ENCODE measurements around a stretch of chr9.

DNA sequence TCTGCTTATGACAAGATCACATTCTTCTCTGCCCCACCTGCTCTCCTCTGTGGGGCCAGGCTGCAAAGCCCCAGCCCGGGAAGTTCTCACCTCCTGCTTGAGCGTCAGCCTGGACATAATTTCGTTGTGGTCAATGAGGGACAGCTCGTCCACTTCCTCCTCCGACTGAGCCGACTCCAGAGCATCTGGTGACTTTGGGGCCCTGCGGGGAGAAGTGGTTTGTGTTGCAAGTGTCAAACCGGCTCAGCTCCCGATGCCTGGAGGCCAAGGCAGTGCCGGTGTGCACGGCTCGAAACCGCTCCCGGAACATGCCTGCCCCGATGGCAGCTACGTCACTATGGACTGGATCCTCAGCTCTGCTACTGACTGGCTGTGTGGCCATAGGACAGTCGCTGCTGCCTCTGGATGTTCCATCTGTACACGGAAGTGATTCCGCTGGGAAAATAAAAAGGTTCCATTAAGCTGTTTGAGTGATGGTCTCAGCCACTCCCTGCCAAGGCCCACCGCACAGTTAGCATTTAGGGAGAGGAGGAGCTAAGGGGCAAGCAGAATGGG lies 52.9 kb downstream of the PRRT1B start:
- PRO-cap = bidirectional peak, plus-strand start at position 241 of the sequence, minus-strand start at position 187 of the sequence
- RAMPAGE, long total RNA, 3 experiments = no peak in any of the 3 experiments

GRCh38 chr9:131621385-131622320 lies 76.3 kb downstream of the PRRT1B start:
- PRO-cap = no peak
- RAMPAGE, long total RNA, 3 experiments = no peak in any of the 3 experiments

- PRO-cap = no peak
- RAMPAGE, long total RNA, 3 experiments = no peak in any of the 3 experiments
Measured at GRCh38 chr9:131625409-131626591, 80.5 kb downstream of the PRRT1B start.

- PRO-cap = no peak
- RAMPAGE, long total RNA, 3 experiments = no peak in any of the 3 experiments
Measured at GRCh38 chr9:131681466-131682232, 58.2 kb downstream of the RAPGEF1 start.

GRCh38 chr9:131692262-131692913 lies 47.5 kb downstream of the RAPGEF1 start:
- PRO-cap = no peak
- RAMPAGE, long total RNA, 3 experiments = no peak in any of the 3 experiments

- PRO-cap = no peak
- RAMPAGE, long total RNA, 3 experiments = no peak in any of the 3 experiments
Measured at GRCh38 chr9:131721019-131721703, 18.7 kb downstream of the RAPGEF1 start.

DNA sequence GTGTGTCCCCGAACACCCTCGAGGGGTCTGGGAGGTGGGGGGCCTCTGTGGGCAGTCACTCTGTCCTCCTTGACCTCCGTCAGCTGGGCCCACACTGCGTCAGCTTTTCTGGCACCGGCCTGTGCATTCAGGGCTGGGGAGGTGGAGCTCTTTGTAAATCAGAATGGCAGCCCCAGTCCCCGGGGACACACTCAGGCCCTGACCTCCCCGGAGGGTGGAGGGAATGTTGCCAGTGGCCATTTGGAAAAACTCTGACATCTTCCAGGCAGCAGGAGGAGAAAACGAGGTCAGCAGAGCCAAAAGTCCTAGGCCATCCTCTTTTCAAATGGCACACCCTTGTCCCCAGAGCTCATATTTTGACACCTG lies 83.3 kb downstream of the NTNG2 start:
- PRO-cap = unidirectional peak, minus-strand start at position 96 of the sequence
- RAMPAGE, long total RNA, 3 experiments = no peak in any of the 3 experiments

DNA sequence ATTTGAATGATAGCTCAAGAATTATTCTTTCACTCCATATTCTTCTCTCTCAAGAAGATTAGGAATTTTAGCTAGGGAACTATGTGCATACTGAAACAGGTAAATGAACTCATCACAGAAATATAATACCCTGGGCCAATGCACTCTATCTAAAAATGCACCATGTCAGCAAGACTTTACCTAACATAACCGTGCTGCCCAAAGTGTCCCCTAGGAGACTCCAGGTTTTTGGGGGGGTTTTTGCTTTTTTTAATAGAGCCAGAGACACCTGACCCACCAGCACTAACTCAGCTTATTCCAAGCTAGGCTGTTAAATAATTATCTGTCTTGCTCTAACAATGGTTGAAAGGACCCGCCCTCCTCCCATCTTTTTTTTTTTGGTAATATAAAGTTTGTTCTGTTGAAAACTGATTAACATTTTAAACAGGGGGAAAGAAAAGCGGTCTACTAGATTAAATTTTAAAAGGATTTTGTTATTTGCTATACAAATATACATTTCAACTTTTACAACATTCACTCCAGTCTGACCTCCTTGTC lies 91.3 kb downstream of the SETX start:
- PRO-cap = no peak
- RAMPAGE, long total RNA, 3 experiments = no peak in any of the 3 experiments

DNA sequence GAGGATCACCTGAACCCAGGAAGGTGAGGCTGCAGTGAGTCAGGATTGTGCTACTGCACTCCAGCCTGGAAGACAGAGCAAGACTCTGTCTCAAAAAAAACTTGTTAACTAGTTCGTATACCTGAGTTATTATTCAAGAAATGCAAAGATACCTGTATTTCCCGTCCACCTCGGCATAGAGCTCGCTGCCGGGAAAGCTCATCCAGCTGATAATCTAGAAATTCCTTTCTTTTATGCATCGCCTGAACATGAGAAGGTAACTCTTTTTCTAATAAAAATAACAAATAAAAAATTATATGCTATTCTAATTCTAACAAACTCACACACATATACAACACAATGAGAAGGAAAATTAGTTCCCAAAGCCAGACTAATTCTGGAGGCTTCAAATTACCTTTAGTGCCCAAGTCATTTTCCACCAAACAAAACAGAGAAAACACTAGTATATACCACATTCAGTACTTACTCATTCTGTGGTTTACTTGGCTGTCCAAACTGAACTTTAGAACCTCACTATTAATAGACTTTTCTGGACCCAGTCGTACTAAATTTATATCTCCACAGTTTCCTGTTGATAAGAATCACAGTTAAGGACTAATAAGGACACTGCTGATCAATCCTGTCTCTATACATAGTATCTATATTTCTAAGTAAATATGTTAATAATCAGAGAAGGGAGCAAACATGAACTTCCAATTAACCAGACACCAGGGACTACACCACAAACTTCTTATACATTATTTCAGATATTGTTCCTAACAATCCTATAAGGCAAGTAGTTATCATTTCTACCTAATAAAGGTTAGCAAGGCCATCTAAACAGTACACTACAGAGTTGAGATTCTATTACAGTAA lies 66.5 kb downstream of the SETX start:
- PRO-cap = no peak
- RAMPAGE, long total RNA, 3 experiments = no peak in any of the 3 experiments

DNA sequence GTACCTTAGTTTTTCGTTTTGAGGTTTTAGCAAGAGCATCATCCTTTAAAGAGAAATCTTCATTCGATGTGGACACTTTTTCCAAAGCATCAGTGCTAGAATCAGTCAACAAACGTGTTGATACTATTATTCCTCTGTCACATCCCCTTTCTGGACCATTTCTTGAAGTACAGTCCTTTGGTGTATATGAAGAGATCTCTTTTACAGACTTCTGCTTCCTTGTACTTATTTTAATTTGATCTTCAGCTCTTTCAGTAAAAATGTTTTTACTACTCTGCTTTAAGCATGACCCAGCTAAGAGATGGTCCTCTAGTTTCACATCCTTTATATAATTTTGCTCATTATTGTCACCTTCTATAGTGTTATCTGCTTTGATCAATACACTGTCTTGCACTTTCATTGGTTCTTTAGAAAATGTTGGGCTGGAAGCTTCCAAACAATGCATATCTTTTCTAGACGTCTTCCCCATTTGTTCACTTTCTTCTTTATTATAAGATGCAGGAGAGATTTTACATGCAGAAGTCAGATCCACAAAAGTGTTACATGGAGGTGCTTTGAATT lies 25.5 kb downstream of the SETX start:
- PRO-cap = no peak
- RAMPAGE, long total RNA, 3 experiments = no peak in any of the 3 experiments

- PRO-cap = no peak
- RAMPAGE, long total RNA, 3 experiments = no peak in any of the 3 experiments
Measured at GRCh38 chr9:132345993-132346537, 8.7 kb downstream of the SETX start.

DNA sequence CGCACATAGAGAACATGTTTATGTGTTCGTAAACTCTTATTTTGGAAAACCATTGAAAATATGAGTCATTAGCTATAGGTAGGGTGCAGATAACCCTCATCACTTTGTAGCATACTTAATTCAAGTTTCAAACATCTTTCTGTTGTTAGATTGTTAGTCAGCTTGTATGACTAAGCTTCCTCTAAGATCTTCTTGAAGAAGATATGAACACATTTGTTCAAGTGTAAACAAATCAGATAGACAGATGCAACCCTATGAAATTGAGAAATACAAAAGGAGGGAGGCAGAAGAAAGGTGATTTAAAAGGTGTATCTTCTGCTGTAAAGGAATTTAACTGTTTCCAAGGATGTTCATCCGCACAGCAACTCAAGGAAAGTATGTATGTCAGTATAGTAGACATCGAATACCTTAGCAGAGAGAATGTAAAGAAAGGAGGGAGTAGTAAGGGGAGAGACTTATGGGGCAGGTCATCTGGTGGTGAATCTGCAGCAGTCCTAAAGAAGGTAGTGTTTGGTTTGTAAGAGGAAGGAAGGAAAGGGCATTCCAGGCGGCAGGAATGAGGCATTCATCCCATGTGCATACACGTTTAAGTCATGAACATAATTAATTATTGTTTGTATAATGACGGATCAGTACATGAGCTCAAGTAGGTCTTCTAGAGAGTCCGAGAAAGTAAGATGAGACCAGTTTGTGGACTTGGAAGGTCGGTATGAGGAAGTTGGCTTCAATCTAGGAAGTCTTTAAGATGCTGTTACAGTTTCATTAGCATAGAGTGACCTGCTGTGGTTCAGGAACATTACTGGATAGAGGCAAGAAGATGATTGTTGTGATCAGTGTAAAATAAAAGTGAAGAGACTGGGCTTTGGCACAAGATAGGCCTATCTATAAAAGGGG lies 1.9 kb downstream of the GTF3C4 start:
- PRO-cap = no peak
- RAMPAGE, long total RNA, 3 experiments = no peak in any of the 3 experiments

GRCh38 chr9:132688672-132689489 lies 18.6 kb downstream of the GTF3C4 start:
- PRO-cap = no peak
- RAMPAGE, long total RNA, 3 experiments = no peak in any of the 3 experiments

DNA sequence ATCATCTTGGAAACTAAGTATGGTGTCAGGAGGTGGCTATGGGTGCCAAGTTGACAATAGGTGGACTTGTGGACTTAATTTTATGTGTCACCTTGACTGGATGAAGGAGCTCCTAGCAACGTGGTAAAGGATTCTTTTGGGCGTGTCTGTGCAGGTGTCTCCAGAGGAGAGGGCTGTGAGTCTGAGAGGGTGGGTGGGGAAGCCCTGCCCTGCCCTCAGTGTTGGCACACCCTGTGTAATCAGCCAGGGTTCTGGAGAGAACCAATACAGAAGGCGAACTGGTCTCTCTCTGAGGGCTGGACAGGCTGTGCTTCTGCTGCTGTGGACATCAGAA lies 60.9 kb downstream of the GTF3C4 start:
- PRO-cap = no peak
- RAMPAGE, long total RNA, 3 experiments = no peak in any of the 3 experiments

GRCh38 chr9:132744676-132745717 lies 74.7 kb downstream of the GTF3C4 start:
- PRO-cap = no peak
- RAMPAGE, long total RNA, 3 experiments = no peak in any of the 3 experiments

DNA sequence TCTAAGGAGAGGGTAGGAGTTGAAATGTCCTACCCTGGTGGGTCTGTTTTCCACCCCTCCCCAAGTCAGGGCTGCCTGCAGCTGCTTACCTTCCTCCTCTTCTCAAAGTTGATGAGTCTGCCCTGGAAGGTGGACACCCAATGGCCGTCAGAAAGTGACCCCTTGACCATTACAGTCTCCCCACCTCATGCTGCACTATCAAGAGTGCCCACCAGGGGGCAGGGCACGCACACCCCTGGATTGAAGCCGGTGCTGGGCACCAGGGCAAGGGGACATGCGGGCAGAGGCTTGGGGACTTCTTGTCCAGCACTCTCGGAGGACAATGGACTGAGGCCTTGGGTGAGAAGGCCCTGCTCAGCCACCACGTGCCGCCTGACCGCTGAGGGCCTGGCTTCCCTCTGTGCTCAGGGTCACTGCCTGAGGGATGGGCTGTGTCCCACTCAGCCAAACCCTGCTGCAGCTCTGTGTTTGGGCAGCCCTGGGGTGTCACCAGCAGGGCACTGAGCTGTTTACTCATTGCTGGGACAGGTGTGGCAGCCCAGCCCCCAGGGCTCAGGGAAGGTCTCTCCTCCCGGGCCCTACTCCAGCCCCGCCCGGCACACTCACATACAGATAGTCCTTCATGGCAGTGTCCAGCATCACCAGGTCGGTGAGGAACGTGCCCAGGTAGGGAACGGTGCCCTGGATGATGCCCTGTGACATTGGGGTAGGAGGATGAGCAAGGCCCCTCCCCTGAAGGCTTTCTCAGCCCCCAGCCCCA lies 17.7 kb downstream of the RALGDS start:
- PRO-cap = no peak
- RAMPAGE, long total RNA, 3 experiments = no peak in any of the 3 experiments

DNA sequence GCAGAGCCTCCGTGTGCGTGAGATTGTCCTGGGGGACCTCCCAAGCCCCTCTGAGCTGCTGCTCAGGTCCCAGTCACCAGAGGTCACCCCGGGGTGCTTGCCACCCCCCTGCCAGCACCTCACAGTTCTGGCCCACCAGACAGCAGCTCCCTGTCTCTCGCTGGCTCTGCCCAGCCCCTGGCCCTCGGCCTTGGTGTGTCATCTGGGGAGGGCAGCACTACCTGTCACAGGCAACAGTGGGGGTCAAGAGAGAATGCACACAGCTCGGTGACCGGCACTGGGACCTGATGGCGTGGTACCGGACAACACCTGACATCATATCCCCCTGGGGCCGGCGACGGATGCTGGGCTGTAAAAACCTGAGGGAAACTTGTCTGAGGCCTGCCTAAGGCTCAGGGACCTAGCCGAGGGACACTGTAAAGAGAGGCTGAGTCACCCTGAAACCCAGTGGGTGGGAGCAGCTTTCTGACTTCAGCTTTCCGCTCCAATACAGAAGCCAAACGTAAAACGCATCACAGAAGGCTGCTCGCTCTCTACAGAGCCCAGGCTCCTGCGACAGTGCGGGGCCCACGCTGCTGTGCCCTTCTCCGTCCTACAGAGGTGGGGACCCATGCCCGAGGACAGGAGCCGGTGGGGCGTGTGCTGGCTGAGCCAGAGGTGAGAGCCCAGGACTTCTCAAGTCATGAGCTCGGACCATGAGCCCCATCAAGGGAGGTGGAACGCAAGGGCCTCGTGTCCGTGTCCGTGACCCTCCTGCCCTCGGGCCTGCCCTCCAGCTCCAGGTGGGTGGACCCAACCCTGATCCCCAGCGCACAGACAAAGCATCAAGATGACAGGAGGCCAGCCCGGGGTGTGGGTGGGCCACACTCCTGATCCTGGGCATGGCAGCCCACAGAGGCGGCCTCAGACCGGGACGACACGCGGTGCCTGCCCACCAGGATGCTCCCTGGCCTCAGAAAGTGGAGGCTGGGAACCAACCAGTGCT lies 5.3 kb downstream of the RALGDS start:
- PRO-cap = unidirectional peak, minus-strand start at position 416 of the sequence
- RAMPAGE, long total RNA, 3 experiments = no peak in any of the 3 experiments

- PRO-cap = no peak
- RAMPAGE, long total RNA, 3 experiments = no peak in any of the 3 experiments
Measured at GRCh38 chr9:133119559-133119704, 1.6 kb downstream of the RALGDS start.

- PRO-cap = unidirectional peak, plus-strand start at chr9:133119728; bidirectional peak, plus-strand start at chr9:133119937, minus-strand start at chr9:133119834
- RAMPAGE, long total RNA, 3 experiments = no peak in any of the 3 experiments
Measured at GRCh38 chr9:133119705-133119869, 1.5 kb downstream of the RALGDS start.

DNA sequence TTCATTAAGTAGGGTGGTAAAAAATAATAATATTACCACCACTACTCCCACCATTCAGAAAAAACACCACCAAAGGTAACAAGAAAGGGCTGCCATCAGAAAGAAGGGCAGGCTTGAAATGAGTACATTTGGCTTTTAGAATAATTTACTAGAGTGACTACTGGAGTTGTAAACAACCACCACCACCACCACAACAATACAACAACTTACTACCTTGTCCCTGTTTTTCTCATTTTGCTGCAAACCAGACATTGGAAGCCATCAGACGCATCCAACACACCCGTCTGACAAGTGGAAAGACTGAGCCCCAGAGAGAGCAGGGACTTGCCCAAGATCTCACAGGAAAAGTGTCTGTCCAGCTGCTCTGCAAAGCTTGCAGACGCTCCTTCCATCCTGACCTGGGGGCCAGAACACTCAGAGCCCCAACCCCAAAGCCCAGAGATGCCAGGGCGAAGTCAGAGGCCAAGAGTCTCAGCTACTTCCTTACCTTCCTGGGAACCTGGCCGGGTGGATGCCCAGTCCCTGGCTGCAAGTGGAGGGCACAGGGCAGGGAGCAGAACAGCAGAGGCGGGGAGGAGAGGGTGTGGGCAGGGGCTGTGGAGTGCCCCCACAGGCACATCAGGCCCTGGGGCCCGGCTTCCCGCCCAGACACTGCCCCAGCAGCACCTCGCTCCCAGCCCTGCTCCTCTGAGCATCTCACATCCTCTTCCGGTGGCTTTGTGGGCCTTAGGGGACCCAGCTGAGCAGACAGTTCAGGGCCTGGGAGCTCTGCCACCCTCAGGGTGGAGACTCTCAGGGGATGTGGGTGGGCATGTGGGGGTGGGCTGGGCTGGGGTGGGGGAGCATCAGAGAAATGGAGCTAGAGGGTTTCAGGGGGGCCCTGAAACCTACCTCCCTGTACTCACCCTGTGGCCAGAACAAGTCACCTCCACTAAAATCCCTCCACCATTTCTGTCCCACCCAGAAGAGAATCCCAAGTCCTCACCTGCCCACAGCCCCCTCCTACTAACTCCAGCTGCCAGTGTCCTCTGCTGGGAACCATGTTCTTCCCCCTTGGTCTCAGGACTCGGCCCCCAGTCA lies 9.8 kb upstream of the RALGDS start:
- PRO-cap = no peak
- RAMPAGE, long total RNA, 3 experiments = no peak in any of the 3 experiments

All from subcutaneous adipose tissue (tissue), 3 donors.